A549 (cell line): Measurements from ENCODE around the genes HSD11B1L and RPL36.

GRCh38 chr19:4648156-4649087 lies 9.1 kb downstream of the TNFAIP8L1 start:
- PRO-cap = no peak
CAGE:
- cytosol, long polyA plus RNA = no peak
- long polyA plus RNA = no peak
- nucleus, long polyA plus RNA = no peak

DNA sequence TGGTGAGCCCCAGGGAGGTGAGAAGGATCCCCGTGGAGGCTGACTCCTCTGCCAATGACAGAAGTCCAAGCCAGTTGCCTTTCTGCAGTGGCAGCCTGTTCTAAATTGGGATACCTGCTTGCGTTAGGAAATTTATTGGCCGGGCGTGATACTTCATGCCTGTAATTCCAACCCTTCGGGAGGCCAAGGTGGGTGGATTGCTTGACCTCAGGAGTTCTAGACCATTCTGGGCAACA lies 1.4 kb upstream of the MYDGF start:
- PRO-cap = no peak
CAGE:
- cytosol, long polyA plus RNA = no peak
- long polyA plus RNA = no peak
- nucleus, long polyA plus RNA = no peak

DNA sequence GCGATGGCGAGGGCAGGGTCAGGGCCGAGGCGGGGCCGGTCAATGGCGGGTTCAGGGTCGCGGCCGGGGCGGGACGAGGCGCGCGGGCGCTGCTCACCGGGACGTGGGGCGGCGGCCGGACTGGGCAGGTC lies 200 bp downstream of the DPP9 start:
- PRO-cap = no peak
CAGE:
- cytosol, long polyA plus RNA = no peak
- long polyA plus RNA = no peak
- nucleus, long polyA plus RNA = no peak

- PRO-cap = no peak
CAGE:
- cytosol, long polyA plus RNA = no peak
- long polyA plus RNA = no peak
- nucleus, long polyA plus RNA = no peak
Observed at GRCh38 chr19:4724426-4725080, 911 bp upstream of the DPP9 start.

GRCh38 chr19:4913991-4914366 lies 4.7 kb downstream of the UHRF1 start:
- PRO-cap = no peak
CAGE:
- cytosol, long polyA plus RNA = no peak
- long polyA plus RNA = no peak
- nucleus, long polyA plus RNA = no peak

DNA sequence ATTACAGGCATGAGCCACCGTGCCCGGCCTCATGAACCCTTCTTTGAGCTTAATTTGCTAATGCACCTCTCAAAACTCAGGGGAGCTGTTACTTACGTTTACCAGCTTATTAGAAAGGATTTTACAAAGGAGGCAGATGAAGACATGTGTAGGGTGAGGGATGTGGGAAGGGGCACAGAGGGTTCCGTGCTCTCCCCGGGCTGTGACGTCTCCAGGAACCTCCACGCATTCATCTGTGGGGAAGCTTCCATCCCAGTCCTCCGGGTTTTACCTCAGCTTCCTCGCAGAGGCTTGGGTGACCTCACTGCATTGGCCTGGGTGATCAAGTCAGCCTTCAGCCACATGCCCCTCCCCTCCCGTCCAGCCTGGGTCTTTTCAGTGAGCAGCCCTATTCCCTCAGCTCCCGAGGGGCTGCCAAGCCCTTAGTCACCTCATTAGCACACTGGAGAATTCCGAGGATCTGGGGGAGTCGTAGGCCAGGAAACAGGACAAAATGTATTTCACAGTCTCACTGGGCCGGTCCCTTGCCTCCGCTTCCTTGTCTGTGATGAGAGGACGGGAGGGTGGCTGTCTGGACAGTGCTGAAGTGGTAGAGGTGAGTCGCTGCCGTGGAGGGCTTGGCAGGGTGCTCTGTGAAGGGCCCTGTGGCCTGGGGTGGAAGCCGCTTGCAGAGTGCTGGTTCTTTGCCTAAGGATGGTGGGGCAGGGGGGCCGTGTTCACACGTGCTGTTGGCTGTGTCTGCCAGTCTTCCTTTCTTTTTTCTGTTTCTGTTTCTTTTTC lies 19.8 kb downstream of the KDM4B start:
- PRO-cap = no peak
CAGE:
- cytosol, long polyA plus RNA = no peak
- long polyA plus RNA = no peak
- nucleus, long polyA plus RNA = no peak

DNA sequence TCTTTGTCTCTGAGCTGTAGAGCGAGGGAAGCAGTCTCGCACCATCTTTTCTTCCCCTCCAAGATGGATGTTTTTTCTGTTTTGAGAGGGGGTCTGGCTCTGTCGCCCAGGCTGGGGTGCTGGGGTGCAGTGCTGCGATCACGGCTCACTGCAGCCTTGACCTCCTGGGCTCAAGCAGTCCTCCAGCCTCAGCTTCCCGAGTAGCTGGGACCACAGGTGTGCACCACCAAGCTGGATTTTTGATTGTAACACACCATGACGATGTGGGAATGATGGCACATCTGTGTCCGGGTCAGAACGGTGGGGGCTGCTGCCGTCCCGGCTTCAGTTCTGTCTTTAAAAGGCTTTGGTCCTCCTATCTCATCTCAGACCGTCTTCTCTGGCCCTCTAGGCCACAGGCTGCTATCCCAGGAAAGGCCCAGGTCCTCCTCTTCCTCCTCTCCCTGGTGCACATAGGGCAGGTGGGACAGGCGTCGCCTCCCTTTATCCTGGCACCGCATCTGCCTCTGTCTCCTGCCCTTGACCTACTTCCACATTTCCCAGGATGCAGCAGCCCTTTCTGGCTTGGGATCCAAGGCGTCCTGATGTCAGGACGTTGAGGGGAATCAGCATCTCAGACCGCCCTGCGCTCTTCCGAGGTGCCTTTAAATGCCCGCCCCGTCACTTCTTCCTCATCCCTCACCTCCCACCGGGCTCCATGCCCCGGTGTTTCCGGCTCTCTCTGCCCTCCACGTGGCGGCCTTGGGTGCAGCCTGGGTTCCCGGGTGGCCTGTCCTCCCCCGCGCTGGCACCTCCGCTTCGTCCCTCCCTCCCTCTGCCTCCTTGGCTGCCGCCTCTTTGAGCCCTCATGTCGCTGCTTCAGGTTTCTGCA lies 66.1 kb downstream of the KDM4B start:
- PRO-cap = no peak
CAGE:
- cytosol, long polyA plus RNA = no peak
- long polyA plus RNA = no peak
- nucleus, long polyA plus RNA = no peak

- PRO-cap = no peak
CAGE:
- cytosol, long polyA plus RNA = no peak
- long polyA plus RNA = no peak
- nucleus, long polyA plus RNA = no peak
Observed at GRCh38 chr19:5219744-5220168, 120.9 kb downstream of the PTPRS start.

DNA sequence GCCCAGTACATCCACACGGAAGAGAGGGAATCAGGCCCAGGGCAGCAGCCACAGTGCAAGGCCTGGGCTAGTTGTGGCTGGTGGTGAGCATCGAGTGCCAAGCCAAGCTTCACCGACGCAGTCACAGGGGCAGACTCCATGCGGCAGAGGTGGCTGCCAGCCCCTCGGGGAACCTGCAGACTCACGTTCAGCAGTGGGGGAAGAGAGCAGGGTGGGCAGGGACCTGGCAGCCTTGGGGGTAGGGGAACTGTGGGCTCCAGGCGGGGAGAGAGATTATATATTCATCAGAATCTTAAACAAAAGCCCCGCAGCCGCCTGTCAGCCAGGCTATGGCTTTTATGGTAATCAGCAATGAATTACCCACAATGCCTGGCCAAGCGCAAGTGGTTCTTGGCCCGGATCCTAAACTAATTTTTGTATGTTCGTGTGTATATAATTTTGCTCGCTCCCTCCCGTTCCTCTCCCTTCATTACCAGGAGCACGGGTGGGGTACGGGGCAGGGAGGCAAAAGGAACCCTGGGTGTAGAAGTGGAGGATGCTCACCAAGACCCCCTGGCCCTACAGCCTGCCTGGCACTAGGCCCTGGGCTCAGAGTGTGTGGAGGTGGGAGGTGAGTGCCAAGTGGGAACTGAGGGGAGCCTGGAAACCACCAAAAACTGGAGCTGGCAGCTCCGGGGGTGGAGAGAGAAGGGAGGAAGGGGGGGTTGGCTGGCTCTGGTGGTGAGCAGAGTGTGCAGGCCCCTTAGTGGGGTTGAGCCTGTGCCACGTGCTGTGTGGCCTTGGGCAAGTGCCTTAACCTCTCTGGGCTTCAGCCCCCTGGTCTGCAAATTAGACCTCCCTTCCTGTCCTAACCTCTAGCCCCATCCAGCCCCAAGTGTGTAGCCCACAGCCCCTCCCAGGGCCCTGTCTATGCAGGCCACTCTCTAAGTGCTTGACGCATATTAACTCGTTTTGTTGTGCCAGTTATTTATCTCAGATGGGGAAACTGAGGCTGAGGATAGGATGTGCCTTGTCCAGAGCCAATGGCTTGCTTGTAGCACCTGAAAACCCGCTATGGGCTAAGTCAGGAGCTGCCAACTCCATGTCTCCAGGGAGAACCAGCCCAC lies 31.8 kb downstream of the PTPRS start:
- PRO-cap = no peak
CAGE:
- cytosol, long polyA plus RNA = no peak
- long polyA plus RNA = no peak
- nucleus, long polyA plus RNA = no peak

DNA sequence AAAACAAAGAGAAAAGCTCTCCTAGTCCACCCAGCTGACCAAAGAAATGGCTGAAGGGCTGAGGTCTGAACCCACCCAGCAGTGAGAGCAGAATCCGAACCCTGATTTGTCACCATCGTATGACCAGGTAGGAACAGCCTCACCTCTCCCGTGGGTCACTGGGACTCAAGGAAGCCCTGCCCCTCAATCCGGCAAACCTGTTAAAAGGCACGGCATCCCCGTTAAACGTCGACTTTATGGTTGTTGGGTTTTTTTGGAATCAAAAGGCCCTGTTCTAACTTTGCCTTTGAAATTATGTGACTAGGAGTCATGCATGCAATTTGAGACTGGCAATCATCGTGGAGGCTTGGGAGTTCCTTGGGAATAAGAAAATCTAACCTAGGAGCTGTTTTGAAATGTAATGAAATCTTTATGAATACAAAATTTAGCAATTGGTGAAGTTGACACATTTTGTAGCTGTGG lies 39.5 kb downstream of the SAFB2 start:
- PRO-cap = no peak
CAGE:
- cytosol, long polyA plus RNA = no peak
- long polyA plus RNA = no peak
- nucleus, long polyA plus RNA = no peak

GRCh38 chr19:5624767-5625496 lies 2.0 kb downstream of the SAFB start:
- PRO-cap = no peak
CAGE:
- cytosol, long polyA plus RNA = no peak
- long polyA plus RNA = no peak
- nucleus, long polyA plus RNA = no peak

DNA sequence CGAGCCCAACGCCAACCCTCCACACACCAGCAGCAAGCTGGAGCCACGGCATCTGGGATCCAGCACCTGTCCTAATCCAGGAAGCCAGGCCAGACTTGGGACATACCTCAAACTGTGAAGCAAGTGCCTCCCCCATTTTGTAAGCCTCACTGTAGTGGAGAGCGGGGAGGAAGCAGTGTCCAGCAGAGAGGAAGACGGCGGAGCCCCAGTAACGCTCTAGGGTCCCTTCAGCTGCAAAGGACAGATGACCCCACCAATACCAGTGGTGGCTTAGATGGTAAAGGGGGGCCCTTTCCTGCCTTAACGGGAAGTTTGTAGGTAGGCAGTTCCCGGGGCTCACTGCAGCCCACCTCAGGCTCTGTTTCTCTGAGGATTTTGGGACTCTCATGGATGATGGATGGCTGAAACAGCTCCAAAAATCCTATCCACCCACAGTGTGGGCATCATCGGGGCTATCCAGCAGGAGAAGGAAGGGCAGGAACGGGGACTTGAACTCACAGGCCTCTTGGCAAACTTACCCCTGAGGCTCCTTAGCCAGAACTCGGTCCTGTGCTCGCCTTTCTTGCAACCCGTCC lies 10.8 kb downstream of the MICOS13 start:
- PRO-cap = no peak
CAGE:
- cytosol, long polyA plus RNA = no peak
- long polyA plus RNA = no peak
- nucleus, long polyA plus RNA = no peak

DNA sequence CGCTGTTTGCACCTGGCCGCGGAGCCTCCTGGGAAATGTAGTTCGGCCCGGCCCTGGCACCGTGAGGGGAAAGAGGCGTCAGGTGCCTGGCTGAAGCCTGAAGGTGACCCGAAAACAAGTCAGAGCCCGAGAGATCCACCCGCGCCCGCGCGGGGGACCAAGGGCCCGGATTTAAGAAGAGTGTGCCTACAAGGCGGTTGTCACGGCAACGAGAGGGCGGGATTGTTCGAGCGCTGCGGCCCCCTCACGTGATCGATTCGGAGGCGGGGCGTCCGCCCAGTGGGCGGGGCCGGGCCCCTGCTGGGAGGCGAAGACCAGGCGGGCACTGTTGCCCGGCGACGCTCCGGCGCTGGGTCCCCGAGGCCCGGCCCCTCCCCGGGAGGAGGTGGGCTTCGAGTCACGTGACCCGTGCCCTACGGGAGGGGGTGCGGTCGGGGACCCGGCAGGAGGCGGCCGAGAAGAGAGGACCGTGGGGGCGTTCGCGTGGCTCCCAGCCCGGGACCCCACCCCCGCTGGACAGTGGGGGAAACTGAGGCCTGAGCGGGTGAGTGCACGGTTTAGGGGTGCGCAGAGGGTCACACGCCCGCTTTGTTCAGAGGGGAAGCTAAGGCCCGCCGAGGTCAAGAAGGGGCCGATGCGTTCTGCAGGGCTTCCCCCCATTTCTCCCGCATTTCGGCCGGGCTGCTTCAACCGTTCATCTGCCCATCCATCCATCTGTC lies at the start of gene HSD11B1L:
HSD11B1L (plus strand) TSS at position 300 of the 719 bp plus-strand sequence.
- PRO-cap = bidirectional peak, plus-strand start at position 40 of the sequence, minus-strand start outside the sequence
CAGE:
- cytosol, long polyA plus RNA = no peak
- long polyA plus RNA = no peak
- nucleus, long polyA plus RNA = no peak

DNA sequence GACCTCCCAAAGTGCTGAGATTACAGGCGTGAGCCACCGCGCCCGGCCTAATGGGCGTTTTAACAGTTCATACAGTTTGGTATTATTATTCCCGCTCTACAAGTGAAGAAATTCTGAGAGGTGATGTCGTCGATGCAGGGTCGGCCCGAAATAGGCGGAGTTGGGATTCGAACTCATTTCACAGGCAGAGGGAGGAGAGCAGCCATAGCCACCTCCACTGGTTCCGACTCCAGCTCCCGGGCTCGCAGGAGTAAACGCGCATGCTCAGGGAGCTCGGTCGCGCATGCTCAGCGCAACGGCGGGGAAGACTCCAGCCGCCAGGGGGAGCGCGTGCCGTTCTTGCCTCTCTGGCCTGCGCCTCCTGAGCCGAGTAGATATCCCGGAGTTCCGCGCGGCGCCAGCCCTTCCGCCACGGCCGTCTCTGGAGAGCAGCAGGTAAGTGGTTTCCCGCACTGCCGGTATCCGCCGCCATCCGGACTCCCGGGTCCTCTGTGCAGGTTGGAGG lies at the start of gene RPL36:
RPL36 (plus strand) TSS at position 403 of the 505 bp plus-strand sequence.
- PRO-cap = bidirectional peak, plus-strand start at position 404 of the sequence, minus-strand start at position 243 of the sequence
CAGE:
- cytosol, long polyA plus RNA = start-site peak on the plus strand centred at position 358 of the sequence, 113 bp wide, 34,898 and 34,288 reads in 2 replicates
- long polyA plus RNA = start-site peak on the plus strand centred at position 406 of the sequence, 125 bp wide, 4,086 and 2,375 reads in 2 replicates
- nucleus, long polyA plus RNA = start-site peak on the plus strand centred at position 362 of the sequence, 101 bp wide, 21,855 and 41,325 reads in 2 replicates

GRCh38 chr19:5695629-5695936 lies 5.5 kb downstream of the RPL36 start:
- PRO-cap = no peak
CAGE:
- cytosol, long polyA plus RNA = no peak
- long polyA plus RNA = no peak
- nucleus, long polyA plus RNA = no peak

DNA sequence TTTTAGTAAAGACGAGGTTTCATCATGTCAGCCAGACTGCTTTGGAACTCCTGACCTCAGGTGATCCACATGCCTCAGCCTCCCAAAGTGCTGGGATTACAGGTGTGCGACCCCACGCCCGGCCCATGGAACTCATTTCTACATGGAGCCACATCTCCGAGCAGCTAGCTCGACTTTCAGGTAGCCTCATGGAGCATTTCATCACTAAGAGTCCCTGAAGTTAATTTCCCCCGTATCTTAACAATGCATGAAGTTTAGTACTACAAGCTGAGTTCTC lies 6.3 kb downstream of the LONP1 start:
- PRO-cap = no peak
CAGE:
- cytosol, long polyA plus RNA = no peak
- long polyA plus RNA = no peak
- nucleus, long polyA plus RNA = no peak

DNA sequence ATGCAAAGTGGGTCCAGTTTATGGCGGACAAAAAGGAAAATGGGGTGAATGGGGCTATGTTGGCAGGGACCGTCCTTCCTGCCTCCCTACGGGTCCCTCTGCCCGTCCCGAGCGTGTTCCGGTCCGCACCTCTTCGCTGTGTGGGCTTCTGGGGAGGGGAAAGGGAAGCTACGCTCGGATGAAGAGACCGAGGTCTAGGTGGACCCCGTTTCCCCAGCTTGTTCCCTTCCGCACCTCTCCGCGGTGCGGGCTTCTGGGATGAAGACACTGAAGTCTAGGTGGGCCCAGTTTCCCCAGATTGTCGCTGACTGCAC lies 11.1 kb downstream of the FUT6 start:
- PRO-cap = no peak
CAGE:
- cytosol, long polyA plus RNA = no peak
- long polyA plus RNA = no peak
- nucleus, long polyA plus RNA = no peak

DNA sequence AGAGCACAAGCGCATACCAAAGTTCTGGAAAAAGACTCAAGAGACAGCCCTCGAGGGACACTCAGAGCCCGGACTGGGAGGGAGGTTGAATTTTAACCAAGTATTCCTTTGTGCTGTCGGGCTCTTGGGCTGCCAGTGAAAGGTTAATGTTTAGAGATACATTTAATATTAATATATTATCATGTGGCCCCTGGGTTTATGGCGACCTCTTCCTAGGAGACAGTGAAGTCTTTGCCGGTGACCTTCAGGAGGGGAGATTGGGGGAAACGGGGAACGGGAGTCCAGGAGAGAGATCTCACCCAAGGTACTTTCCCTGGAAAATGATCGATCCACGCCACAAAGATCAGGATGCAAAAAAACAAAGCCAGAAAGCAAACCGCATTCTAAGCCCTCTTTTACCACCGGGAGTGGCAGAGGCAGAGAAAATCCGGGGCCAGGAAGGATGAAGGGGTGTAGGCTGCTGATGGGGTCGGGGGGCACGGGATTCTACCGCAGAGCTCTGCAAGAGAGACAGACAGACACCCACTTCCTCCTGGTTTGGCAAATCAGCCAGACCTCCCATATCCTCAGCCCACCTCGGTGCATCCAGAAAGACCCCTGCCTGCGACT lies 1.5 kb downstream of the FUT6 start:
- PRO-cap = no peak
CAGE:
- cytosol, long polyA plus RNA = no peak
- long polyA plus RNA = no peak
- nucleus, long polyA plus RNA = no peak

DNA sequence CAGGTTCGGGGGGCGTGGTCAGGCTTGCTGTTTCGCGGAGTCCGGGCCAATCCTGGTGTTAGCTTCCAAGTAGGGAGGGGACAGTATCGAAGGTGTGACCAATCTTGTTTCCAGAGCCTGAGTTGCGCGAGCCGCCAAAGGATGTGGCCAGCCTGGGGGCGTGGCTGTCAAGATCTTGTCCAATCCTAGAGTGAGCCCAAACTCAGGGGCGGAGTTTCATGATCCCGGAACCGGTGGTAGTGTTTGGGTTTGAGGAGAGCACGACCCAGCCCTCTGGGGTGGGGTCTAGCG lies 242 bp upstream of the VMAC start:
- PRO-cap = no peak
CAGE:
- cytosol, long polyA plus RNA = no peak
- long polyA plus RNA = no peak
- nucleus, long polyA plus RNA = no peak

- PRO-cap = no peak
CAGE:
- cytosol, long polyA plus RNA = no peak
- long polyA plus RNA = no peak
- nucleus, long polyA plus RNA = no peak
Observed at GRCh38 chr19:6063398-6064201, 46.7 kb downstream of the RFX2 start.